Calu3 (cell line): Measurements from ENCODE around the gene TFAP2B.

- PRO-cap = no peak
Observed at GRCh38 chr6:48091044-48091737, 19.8 kb downstream of the PTCHD4 start.

DNA sequence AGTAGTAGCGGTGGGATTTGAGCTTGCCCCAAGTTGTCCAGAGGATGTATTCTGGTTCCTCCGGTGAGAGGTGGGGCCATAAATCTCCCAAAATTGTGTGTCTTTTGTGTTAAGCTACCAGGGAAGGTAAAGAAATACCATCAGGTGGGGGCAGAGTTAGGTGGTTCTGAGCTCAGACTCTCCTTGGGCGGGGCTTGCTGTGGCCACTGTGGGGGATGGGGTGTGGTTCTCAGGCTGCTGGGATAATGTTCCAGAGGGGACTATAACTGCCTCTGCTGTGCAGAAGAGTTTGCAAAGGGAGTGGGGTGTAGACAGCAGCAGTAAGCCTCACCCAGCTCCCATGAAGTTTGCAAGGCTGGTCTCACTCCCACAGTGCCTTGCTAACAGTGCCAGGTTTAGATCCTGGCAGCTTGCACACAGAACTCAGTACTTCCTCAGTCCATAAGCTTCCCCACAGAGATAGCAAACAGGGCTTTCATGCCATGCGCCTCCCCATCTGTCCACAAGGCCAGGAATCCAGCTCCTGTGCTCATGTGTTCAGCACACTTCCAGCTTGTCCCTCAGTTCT is 278.5 kb upstream of the PTCHD4 start:
- PRO-cap = no peak

GRCh38 chr6:49550007-49550245 is 542 bp upstream of the C6orf141 start:
- PRO-cap = no peak

DNA sequence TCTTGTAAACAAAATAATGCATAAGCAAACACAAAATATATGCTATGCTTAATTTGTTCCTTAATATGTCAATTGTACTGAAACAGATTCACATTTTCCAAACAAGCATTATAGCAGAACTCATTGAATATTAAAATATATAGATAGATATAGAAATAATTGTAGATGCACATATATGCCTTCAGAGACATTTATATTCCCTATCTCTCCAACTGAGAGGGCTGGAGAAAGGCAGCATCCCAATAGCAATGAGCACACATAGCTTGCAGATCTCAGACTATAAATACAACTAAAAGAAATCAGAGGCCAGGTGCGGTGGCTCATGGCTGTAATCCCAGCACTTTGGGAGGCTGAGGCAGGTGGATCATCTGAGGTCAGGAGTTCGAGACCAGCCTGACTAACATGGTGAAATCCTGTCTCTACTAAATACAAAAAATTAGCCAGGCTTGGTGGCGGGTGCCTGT is 42.9 kb downstream of the C6orf141 start:
- PRO-cap = no peak

- PRO-cap = no peak
Observed at GRCh38 chr6:50818300-50819007, at the start of gene TFAP2B. Gene TFAP2B, plus strand, starts transcription at chr6:50818871.

DNA sequence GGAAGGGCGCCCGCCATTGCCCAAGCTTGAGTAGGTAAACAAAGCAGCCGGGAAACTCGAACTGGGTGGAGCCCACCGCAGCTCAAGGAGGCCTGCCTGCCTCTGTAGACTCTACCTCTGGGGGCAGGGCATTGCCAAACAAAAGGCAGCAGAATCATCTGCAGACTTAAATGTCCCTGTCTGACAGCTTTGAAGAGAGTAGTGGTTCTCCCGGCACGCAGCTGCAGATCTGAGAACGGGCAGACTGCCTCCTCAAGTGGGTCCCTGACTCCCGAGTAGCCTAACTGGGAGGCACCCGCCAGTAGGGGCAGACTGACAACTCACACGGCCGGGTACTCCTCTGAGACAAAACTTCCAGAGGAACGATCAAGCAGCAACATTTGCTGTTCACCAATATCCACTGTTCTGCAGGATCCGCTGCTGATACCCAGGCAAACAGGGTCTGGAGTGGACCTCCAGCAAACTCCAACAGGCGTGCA is 406.1 kb downstream of the TFAP2B start:
- PRO-cap = no peak

- PRO-cap = no peak
Observed at GRCh38 chr6:51671907-51672108, 415.6 kb downstream of the PKHD1 start.

- PRO-cap = no peak
Observed at GRCh38 chr6:51961062-51961397, 126.4 kb downstream of the PKHD1 start.

GRCh38 chr6:52124566-52125224 is 37.3 kb upstream of the PKHD1 start:
- PRO-cap = no peak

DNA sequence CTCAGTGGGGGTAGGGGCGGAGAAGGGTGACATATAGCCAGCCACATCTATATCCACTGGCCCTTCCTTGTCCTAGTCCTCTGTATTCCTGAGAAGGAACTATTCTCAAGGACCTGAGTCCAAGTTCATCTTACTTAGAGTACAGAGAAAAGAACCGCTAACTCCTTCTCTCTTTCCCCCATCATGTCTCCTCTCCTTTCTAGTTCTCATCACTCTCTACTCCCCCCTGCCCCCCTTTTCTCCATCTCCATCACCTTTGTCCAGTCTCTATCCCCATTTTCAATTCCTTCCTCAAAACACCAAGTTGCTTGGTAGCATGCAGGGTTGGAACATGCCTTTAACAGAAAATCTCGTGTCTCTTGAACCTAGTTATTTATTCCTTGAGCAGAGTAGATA is 729 bp upstream of the IL17A start:
- PRO-cap = no peak

GRCh38 chr6:52273571-52274009 is 11.0 kb downstream of the MCM3 start:
- PRO-cap = no peak

DNA sequence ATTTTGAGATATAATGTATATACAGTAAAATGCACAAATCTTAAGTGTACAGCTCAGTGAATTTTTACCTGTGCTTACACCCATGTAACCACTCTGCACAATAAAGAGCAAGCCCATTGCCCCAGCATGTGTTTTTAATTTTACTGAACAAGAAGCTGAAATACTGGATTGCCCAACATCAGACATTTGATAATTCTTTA is 1.1 kb upstream of the MCM3 start:
- PRO-cap = no peak

DNA sequence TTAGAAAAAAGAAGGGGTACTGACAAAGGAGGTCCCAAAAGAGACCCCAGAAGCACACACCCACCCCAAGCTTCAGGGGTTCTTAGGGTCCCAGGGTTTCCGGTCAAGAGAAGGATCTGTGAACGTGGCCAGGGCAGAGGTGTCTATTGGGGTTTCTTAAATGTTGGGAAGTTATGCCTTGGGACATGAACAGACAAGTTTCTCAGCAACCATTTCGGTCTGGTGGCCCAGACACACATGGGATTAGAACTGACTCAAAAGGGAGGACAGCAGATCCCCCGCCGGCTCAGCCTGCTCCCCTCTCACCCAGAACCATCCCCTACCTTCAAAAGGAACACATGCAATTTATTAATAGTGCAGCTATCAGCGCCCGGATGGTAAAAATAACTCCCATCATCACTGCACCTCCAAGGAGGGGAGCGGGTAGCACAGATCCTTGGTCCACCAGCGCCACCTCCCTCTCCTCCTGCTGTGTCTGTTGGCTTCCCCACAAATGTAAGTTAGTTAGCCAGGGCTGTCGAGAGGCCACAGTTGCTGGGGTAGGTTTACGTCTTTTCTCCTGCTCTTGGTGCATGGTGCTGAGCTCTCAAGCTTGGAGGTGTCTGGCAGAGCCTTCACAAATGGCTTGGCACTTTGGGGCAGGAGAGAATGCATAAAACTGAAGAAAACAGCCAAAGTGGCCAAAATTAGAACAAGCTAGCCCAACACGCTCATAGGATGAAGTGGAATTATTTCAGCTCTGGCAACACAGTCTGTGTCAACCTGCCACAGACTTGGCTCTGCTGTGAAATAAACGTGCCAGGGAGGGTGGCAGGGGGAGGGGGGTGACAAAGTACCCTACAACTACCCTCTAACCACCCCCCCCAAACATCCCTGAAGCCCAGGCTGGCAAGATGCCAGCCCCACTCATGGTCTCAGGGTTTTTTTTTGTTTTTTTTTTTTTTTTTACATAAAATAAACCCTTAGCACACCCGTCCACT is 77.0 kb downstream of the TRAM2 start:
- PRO-cap = no peak

- PRO-cap = no peak
Observed at GRCh38 chr6:52502250-52502965, 74.5 kb downstream of the TRAM2 start.

GRCh38 chr6:52555949-52556148 is 21.0 kb downstream of the TRAM2 start:
- PRO-cap = no peak

DNA sequence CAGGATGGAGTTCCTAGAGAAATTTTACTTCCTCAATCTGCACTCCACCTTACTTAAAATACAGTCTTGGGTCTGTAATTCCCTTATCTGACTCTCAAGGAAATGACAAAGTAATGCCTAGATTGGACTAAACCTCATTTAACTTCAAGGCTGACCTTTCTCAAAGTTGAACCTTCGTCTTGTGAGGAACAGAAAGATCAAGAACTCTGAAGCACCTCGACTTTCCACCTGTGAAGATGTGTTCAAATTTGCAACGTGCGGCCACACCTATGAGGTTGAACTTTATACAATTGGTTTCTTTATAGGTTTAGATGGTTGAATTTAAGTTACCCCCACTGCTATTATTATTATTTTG is 1.2 kb upstream of the TRAM2 start:
- PRO-cap = no peak

DNA sequence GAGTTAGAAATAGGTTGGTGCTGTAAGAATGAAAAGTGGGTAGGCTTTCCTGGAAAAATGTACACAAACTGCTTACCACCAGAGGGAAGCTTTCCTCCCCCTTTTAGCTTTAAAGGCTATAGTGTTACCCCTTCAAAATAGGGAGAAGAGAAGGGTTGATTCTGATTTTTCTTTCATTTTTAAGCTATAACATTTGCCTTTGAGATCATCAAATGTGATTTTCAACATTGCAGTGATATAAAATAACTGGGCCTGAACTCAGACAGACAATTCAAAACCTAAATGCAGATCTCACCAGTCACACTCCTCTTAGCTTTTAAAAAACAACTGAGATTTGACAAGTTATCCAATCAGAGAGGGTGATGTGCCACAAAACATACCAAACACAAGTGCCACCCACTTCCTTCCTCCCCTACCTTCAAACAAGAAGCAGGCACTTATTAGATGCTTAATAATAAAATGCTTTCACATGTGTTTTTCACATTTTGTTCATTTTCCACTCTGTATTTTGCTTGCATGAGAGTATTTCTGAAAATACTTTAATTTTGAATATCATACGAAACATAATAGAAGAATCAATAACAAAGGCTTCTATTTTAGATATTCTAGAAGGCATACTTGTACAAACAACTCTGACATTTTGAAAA is 57.7 kb downstream of the ELOVL5 start:
- PRO-cap = no peak

- PRO-cap = bidirectional peak, plus-strand start at chr6:53358870, minus-strand start at chr6:53358643; bidirectional peak, plus-strand start at chr6:53359224, minus-strand start at chr6:53359117
Observed at GRCh38 chr6:53358721-53359267, 10.0 kb upstream of the ELOVL5 start.

GRCh38 chr6:53530351-53531284 is 14.3 kb downstream of the GCLC start:
- PRO-cap = no peak

GRCh38 chr6:53614123-53614630 is 51.4 kb downstream of the KLHL31 start:
- PRO-cap = no peak